Measurements from ENCODE around the genes FADD and KRTAP5-9.

DNA sequence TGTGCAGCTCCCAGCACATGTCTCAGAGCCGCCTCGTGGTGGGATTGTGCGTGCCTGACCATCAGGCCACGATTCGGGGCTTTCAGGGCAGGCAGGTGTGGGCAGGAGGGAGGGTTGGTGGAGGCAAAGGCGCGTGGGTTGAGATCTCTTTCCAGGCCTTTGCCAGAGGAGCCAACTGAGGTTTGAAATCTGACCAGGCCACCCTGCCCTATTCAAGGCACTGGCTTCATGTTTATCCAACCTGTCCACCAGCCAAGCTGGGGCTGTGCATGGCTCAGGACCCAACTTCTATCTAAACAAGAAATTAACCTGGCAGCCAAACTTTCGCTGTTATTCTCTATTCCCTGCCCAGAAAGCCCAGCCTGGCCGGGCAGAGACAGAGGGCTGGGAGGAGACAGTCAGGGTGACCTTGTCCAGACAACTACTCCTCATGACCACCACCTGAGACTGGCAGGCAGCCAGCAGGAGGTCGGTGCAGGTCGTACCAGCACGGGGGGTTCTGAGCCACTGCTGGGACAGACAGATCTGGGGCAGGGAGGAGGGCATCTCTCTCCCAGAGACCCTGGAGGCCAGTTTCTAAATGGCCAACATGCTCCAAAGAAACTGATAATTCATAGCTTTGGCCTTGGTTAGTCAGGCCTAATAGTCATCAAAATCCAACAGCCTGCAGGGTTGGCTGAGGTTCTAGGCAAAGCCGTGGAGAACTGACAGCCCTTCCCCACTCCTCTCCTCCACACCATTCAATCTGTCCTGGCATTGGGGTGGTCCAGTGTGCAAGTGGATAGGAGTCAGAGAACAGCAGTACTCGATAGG is 28.2 kb downstream of the ANO1 start:
- CAGE, long polyA plus RNA, result no peak
- RRBS, result no CpG with 5 or more reads among the region's 14 CpGs

GRCh38 chr11:70202979-70203403 is at the start of gene FADD:
Gene FADD (plus strand): TSS chr11:70203296.
- CAGE, long polyA plus RNA, result no peak
- RRBS, result 1% methylated on average over 5 of the region's 48 CpGs

GRCh38 chr11:70313867-70314538 is 43.5 kb downstream of the PPFIA1 start:
- CAGE, long polyA plus RNA, result no peak
- RRBS, result no CpG with 5 or more reads among the region's 12 CpGs

GRCh38 chr11:70364293-70364557 is 34.1 kb upstream of the CTTN start:
- CAGE, long polyA plus RNA, result no peak
- RRBS, result no CpG with 5 or more reads among the region's 2 CpGs

DNA sequence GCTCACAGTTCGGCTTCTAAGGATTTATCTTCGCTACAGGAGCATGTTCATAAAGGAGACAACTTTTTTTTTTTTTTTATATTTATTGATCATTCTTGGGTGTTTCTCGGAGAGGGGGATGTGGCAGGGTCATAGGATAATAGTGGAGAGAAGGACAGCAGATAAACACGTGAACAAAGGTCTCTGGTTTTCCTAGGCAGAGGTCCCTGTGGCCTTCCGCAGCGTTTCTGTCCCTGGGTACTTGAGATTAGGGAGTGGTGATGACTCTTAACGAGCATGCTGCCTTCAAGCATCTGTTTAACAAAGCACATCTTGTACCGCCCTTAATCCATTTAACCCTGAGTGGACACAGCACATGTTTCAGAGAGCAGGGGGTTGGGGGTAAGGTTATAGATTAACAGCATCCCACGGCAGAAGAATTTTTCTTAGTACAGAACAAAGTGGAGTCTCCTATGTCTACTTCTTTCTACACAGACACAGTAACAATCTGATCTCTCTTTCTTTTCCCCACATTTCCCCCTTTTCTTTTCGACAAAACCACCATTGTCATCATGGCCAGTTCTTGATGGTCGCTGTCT is 58.0 kb downstream of the CTTN start:
- CAGE, long polyA plus RNA, result no peak
- RRBS, result no CpG with 5 or more reads among the region's 11 CpGs

DNA sequence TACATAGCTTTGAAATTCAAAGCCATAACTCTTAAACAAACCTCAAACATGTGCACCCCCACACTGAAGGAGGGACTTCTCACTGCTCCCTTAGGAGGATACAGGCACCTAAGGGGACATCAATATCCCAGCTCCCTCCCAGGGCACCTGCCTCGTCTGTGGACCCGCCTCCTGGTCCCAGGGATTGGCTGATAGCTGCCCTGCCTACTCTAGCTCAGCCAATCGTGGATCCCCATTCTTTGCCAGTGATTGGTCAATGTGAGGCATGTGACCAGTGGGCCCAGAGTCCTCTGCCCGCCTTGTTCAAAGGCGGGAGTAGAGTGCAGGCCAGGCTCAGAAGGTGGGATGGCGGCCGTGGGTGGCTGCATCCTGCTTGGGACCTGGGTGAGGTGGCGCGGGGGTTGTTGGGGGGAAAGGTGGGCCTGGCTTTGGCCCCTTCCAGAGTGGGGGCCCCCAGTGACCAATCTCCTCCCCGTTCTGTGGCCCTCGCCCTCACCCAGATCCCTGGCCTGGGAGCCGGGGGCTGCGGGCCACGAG is 64.8 kb downstream of the CTTN start:
- CAGE, long polyA plus RNA, result no peak
- RRBS, result 97% methylated on average over 3 of the region's 14 CpGs

DNA sequence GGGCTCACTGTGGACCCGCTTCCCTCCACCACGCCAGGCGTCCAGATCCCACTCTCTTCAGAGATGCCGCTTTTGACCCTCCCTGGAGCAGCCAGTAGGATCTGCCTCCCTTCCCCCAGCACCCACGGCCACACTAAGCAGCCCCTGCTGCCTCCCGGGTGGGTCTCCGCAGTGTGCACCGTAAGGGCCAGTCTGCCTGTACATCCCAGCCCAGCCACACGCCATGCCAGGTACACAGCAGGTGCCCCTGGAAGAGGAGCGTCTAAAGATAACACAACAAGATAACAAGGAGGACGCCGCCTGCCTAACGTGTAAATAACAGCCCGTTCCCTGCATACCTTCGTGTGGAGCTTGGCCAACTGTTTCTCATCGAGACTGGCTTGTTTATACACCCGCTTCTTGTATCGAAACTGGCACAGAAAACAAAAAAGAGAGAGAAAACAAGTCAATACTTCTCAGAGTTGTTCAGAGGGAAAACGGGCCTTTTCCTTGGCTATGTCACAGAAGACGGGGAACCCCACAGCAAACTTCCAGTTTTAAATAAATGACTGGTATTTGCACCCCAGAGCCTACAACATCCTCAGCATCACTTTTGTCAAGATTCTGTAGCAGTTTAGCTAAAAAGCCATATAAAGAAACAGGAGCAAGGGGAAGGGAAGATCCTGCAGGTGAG is 139.3 kb downstream of the SHANK2 start:
- CAGE, long polyA plus RNA, result no peak
- RRBS, result no CpG with 5 or more reads among the region's 20 CpGs

GRCh38 chr11:71207418-71207971 is 44.9 kb downstream of the SHANK2 start:
- CAGE, long polyA plus RNA, result no peak
- RRBS, result no CpG with 5 or more reads among the region's 12 CpGs

- CAGE, long polyA plus RNA, result no peak
- RRBS, result no CpG with 5 or more reads among the region's 6 CpGs
Measured at GRCh38 chr11:71220026-71220434, 32.3 kb downstream of the SHANK2 start.

DNA sequence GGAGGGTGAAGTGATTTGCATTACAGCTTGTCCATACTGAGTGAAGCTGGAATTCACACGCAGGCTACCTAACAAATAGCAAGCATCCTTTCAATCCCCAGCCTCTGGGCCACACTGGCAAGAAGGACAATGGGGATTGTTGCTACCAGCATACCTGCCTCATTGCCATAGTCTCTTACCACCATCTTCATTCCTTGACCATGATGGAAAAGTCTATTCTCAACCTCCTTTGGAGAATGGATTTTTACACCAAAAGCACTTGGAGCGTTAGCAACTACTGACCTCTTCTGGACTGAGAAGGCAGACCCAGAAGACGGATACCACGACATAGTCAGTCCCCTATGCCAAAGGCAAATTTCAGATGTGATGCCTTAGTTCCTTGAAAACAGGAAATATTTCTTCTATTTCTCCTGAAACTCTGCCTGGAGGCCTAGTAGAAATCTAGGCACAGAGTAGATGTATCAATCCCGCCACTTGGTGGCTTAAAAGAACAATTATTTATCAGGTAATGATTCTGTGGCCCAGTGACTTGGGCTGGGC is 75.5 kb downstream of the DHCR7 start:
- CAGE, long polyA plus RNA, result no peak
- RRBS, result no CpG with 5 or more reads among the region's 5 CpGs

DNA sequence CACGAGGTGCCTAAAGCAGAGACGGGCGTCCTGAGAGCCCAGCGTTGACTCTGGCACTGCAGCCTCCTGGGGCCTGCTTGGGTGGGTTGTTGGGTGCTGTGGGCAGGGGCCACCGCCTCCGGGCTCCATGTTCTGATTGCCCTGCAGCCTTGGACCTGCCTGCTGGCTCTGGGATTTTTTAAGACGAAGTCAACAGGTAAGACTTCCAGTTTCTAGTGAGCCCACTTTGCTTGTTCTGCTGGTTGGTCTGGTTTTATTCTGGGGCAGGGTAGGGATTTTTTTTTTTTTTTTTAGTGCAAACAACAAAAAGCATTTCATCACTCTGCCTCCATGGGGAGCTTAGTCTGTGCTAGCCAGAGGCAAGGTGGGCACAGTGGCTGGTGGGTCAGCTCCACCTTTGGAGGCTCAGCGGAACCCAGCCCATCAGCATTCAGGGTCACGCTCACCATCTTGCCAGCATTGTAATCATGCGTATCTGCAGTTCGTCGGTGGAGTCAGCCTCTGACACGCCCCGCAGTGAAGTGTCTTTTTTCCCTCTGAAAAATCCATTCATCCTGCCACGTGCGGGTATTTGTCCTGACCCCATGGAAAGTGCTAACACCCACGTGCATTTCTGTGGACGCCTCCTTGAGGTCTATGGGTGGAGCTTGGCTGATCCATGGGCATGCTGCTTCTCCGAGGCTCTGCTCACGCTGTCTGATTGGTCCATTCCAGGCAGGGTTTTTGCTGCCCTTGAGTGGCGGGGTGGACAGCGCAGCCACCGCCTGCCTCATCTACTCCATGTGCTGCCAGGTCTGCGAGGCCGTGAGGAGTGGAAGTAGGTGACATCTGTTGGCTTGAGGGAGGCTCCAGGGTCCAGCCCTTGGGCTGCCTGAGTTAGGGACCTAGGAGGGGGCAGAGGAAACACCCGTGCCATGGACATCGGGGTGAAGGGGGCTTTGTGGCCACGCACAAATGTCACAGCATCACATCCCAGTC is 28.5 kb downstream of the NADSYN1 start:
- CAGE, long polyA plus RNA, result no peak
- RRBS, result no CpG with 5 or more reads among the region's 28 CpGs

DNA sequence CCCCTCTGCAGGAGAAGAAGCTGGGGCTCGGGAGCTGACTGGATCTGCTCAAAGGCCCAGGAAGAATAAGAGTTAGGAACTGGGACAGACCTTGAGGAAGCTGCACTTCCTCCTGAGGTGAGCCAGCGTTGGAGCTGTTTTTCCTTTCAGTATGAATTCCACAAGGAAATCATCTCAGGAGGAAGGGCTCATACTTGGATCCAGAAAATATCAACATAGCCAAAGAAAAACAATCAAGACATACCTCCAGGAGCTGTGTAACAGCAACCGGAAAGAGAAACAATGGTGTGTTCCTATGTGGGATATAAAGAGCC is at the start of gene KRTAP5-9:
KRTAP5-9 (plus strand) TSS at position 154 of the 314 bp plus-strand sequence.
- CAGE, long polyA plus RNA, result no peak
- RRBS, result no CpG with 5 or more reads among the region's 3 CpGs

DNA sequence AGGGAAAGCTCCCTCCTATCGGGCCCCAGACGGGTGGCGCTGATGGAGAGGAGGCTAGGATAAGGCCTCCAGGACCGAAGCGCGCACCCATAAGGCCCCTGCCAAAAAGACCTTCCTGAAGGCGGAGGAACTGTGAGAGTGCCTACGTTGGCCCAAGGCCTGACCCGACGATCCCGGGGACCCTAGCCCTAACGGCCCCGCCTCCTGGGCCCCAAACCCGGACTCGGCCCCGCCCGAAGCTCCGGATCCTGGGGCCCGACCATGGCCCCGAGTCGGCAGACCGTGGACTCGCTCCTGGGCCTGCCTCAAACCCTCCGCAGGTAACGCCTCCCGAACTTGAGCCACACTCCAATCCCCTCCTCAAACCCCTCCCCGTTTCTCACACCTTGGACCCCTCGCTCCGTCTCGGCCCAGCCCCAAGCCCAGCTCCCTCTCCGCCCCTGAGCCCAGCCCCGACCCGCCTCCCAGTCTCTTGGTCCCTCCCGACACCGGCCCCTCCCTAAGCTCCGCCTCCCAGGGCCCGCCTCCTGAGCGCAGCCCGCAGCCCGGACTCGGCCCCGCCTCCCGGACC is 46.6 kb upstream of the DEFB108B start:
- CAGE, long polyA plus RNA, result no peak
- RRBS, result 1% methylated on average over 4 of the region's 43 CpGs

DNA sequence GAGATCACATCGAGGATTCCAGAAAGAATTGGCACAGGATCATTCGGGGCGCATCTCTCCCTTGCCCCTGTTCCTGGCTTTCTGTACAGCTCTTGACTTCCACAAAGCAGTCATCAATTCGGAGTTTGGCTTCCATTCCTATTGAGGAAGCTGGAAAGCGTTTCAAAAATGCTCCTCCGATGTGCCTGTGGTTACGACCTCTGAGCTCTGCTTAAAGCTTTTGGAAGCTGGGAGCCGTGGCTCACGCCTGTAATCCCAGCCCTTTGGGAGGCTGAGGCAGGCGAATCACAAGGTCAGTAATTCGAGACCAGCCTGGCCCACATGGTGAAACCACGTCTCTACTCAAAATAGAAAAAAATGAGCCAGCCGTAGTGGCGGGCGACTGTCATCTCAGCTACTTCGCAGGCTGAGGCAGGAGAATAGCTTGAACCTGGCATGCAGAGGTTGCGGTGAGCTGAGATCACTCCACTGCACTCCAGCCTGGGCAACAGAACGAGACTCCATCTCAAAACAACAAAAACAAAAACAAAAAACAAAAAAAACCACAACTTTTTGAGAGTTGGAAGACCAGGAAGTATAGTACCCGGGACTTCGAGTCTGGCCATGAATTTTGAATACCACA is 22.9 kb downstream of the DEFB131B start:
- CAGE, long polyA plus RNA, result no peak
- RRBS, result no CpG with 5 or more reads among the region's 20 CpGs

DNA sequence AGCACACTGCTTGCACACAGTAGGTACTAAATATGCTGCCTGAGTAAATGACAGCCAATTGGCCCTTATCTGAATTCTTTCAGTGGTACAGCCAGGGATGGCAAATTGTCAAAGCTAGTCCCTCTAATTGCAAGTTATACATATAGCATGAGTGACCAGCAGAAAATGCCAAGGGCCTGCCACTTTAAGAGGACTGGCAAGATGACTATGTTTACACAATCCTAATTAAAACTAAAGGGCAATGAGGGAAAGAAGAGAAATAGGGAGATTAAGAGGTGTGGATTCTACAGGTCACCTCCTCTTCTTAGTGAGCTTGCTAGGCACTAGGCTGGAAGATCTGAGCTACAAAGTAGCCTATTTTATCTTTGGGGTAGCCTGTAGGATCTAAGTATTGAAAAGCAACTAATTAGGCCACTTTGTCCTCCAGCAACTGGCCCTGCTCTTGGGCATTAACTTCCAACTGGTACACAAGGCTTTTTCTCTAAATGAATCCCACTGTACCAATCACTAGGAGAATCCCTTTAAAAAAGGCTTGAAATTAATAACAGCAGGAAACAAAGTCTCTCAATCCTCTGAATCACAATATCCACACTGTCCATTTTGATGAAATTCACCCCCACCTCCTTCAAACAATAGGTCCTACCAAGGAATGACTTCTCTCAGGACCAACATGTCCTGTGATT is 13.4 kb downstream of the NUMA1 start:
- CAGE, long polyA plus RNA, result no peak

DNA sequence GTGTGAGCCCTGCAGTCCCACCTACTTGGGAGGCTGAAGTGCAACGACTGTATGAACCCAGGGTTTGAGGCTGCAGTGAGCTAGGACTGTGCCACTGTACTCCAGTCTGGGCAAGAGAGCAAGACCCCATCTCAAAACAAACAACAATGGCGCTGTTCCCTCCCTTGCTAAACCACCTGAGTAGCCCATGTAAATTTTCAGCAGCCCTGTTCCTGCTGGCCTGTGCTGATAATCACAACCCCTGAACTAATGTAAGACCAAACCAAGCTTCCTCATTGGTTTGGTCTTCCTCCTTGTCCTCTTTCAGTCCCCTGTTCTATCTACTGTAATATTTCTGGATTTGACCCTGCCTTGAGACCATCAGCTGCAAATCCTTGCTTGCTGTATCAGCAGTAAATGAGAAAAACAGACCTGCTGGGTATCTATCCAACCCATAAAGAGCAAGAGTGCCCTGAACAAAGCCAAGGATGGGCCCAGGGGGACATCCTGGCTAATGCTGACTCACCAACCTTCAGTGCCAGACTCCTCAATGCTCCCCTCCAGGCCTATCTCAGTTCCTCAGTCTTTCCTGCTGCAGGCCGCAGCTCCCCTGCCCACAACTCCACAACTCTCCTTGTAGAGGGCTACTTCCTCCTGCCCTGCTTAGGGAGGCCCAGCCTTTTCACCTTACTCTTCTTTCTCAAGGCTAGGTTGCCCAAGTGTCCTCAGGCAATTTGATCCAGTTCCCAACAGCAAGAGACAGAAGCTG is 2.8 kb downstream of the LAMTOR1 start:
- CAGE, long polyA plus RNA, result no peak
- RRBS, result no CpG with 5 or more reads among the region's 3 CpGs

GRCh38 chr11:72189475-72190138 is 2.3 kb upstream of the FOLR1 start:
- CAGE, long polyA plus RNA, result no peak
- RRBS, result no CpG with 5 or more reads among the region's 3 CpGs

DNA sequence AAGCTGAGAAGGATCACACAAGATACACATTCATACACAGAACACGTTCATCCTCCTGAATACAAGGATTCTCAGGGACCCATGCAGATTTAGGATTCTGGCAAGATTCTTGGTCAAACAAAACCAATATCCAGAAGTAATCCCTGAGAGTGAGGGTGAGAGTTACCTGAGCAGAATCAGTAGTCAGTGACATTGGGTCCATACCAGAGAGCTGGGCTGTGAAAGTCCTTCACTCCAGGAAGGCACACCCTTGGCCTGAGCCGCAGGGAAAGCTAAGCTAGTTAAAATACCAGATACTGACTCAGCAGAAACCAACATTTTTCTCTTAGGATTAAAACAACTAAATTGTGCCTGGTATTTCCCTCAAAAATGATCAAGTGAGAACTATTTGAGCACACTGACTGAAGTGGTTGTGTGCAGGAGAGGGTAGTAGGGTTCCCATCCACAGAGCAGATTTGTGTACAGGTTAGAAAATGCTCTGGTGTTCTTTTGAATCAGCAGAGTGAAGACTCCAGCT is 100.5 kb upstream of the CLPB start:
- CAGE, long polyA plus RNA, result no peak
- RRBS, result no CpG with 5 or more reads among the region's 2 CpGs

- CAGE, long polyA plus RNA, result no peak
- RRBS, result no CpG with 5 or more reads among the region's 19 CpGs
Measured at GRCh38 chr11:72681000-72681932, 7.0 kb upstream of the PDE2A start.

DNA sequence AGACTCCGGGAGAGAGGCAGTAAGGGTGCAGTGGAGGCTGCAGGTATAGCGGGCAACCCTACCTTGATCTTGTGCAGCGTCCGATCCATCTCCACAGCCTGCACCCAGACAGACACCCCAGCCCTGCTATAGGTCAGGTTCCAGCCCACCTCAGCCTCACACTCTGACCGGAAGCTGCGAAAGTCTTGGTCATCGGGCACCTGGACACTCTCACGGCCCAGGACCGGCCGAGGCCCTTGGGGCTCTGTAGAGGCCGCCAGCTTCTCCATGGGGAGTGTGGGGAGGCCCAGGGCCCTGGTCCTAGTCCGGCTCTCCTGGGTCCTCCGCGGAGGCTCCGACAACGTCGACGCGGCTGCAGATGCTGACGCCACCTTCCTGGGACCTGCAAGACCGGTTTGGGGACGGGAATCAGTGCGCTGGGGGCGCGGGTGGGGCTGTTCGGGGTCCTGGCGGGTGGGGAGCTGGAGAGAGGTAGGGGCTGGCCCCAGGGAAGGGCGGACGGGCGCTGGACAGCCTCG is 12.9 kb downstream of the STARD10 start:
- CAGE, long polyA plus RNA, result no peak
- RRBS, result 4% methylated on average over 13 of the region's 31 CpGs

All from mammary epithelial cell (primary cell).